Fibroblast of the aortic adventitia (primary cell): ENCODE measurements around the genes OR4X2, TRIM64C, OR5D14, OR5D18, OR10AG1, OR9G1, UBE2L6 and CTNND1.

DNA sequence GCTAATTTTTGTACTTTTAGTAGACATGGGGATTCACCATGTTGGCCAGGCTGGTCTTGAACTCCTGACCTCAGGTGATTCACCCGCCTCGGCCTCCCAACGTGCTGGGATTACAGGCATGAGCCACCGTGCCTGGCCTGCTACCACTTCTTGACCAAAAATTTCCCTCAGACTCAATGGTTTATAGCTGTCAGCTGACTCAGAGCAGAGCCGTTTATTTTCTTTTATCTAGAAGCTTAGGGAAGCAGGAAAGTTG, 56.3 kb upstream of the PTPRJ start:
- CAGE, long polyA plus RNA = no peak

GRCh38 chr11:47924410-47924814, 55.9 kb upstream of the PTPRJ start:
- CAGE, long polyA plus RNA = no peak

- CAGE, long polyA plus RNA = no peak
Measured at GRCh38 chr11:47987343-47988396, 7.3 kb downstream of the PTPRJ start.

- CAGE, long polyA plus RNA = no peak
Measured at GRCh38 chr11:48033939-48034133, 53.5 kb downstream of the PTPRJ start.

GRCh38 chr11:48105388-48106030, 111.1 kb upstream of the OR4B1 start:
- CAGE, long polyA plus RNA = no peak

DNA sequence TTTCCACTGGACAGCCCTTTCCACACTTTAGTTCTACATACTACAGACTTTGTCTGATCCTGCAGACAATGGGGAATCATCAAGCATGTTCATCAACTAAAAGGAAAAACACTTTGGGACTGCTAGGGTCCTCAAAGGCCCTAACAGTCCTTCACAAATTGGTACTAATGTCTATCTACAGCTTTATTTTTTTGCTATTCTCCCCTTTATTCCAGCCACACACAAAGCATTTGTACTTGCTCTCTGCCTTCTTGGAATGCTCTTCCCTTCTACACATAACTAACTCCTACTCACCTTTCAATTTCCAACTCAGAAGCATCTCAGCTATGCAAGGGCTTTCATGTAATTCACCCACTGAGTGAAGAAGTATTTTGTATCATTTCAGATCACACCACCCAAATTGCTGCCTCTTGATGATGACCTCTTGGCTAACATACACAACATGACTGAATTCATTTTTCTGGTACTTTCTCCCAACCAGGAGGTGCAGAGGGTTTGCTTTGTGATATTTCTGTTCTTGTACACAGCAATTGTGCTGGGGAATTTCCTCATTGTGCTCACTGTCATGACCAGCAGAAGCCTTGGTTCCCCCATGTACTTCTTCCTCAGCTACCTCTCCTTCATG, at the start of gene OR4X2:
Gene OR4X2 (plus strand): TSS at position 443 of the 625 bp plus-strand sequence.
- CAGE, long polyA plus RNA = no peak

DNA sequence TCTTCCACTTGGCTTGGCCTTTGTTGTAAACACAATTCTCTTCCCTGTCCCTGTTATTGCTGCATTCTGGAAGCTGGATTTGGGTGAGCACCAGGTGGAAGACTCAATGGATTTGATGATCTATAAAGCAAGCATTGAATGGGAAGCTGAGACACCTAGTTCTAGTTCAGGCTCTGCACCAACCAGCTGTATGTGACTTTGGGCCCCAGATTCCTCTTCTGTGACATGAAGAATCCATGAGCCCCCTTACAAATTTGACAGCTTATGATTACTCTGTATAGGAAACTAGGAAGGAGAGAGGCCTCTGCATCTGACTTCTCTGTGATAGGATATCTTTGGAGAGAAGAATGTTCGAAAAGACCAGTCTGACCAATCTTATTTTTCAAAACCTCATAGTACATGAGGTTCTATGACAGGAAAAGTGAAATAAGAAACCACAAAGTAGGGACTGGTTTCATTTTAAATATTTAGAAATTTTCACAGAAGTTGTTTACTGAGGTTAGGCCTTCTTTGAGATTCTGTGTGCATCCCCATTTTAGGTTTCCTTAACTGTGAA, 2.2 kb upstream of the OR4X1 start:
- CAGE, long polyA plus RNA = no peak

DNA sequence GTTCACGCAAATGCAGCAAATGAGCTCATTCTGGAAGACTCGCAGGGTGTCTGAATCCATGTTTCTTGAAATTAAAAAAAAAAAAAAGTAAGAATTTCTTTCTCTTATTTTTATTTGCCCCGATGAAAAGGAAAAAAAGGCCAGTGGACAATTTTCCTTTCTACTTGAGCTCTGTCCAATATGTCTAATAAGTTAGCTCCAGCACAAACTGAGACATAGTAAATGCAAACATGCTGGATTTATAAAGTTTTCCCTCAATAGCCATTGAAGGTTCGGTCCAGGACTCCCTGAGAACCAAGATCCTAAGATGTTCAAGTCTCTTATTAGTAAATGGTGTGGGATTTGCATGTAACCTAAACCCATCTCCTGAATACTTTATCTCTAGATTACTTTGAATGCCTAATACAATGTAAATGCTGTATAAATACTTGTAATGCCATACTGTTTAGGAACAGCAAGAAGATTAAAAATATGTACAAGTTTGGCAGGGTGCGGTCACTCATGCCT, at the start of gene TRIM64C:
Gene TRIM64C (minus strand): TSS at position 60 of the 507 bp plus-strand sequence.
- CAGE, long polyA plus RNA = no peak

- CAGE, long polyA plus RNA = no peak
Measured at GRCh38 chr11:55795206-55795711, at the start of gene OR5D14. TSS of gene OR5D14 (plus strand) at chr11:55795556.

DNA sequence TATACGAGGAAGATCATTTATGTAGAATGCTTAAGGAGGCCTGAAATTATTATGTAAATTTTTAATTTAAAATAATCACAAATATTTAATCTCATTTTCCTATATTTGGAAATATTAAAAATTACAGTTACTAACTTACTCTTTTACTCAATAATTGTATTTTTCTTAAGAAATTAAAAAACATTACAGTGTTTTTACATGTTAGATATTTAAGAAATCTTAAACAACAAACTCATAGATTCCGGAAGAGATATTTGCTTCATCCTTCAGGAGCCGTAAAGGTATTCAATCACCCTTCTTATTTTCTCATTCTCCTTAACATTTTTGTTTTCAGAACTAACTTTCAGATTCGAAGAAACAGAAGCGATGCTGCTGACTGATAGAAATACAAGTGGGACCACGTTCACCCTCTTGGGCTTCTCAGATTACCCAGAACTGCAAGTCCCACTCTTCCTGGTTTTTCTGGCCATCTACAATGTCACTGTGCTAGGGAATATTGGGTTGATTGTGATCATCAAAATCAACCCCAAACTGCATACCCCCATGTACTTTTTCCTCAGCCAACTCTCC, at the start of gene OR5D18:
Gene OR5D18 (plus strand): TSS at position 367 of the 570 bp plus-strand sequence.
- CAGE, long polyA plus RNA = no peak

GRCh38 chr11:55969888-55970112, at the start of gene OR10AG1:
TSS of gene OR10AG1 (minus strand) at chr11:55969945.
- CAGE, long polyA plus RNA = no peak

DNA sequence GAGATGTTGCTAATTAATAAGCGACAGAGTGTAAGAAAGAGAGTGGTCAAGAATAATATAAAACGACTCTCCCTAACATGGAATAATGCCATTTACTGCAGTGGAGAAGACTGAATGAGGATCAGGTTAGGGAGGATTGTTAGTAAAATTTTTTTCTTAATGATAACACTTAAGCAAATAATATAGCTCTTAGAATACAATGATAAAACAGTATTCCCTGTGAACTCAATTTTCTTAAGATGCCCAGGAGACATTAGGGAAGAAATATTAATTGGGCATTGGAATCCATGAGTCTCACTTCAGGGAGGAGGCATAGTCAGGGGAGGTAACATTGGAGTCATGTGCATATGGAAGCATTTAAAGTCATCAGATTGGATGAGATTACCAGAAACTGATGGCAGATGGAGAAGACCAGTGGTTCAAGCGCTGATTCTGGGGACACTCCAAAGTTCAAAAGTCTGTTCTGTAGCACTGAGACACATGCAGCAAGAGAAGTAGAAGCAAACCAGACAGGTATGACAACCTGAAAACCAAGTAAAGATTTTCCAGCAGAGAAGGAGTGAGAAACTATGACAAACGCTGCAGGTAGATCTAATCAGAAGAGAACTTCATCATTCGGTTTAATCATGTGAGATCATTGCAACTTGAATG, at the start of gene OR9G1:
Gene OR9G1 (plus strand): TSS at position 418 of the 651 bp plus-strand sequence.
- CAGE, long polyA plus RNA = no peak

DNA sequence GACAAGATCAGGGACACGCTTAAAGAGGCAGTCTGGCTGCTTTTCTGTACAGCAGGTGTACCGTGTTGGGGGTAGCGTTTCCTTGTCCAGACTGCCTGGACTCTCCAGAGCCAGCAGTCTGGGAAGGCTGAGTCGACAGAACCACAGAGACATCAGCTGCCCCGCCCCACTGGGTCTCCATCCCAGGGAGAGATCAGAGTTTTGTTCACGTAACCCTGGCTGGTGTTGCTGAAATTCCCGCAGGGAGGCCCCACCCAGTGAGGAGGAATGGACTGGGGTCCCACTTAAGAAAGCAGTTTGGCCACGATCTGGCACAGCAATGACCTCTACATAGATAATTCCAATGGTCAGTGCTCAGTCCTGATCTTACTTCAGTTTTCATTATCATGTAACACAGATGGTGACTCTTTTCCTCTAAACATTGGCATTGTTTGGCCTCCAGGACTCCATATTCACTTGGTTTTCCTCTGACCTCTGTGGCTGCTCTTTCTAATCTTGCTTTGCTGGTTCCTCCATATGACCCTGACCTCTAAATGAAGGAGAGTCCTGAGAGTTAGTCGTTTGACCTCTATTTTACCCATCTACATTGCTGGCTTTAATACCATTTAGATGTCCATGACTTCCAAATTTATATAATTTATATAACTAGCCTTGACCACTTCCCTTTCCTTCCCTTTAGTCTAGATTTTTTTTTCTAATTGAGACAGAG, 89.6 kb upstream of the LRRC55 start:
- CAGE, long polyA plus RNA = no peak

- CAGE, long polyA plus RNA = no peak
Measured at GRCh38 chr11:57321159-57321506, 3.6 kb downstream of the TNKS1BP1 start.

- CAGE, long polyA plus RNA = no peak
Measured at GRCh38 chr11:57498496-57498940, 17.0 kb downstream of the SLC43A1 start.

DNA sequence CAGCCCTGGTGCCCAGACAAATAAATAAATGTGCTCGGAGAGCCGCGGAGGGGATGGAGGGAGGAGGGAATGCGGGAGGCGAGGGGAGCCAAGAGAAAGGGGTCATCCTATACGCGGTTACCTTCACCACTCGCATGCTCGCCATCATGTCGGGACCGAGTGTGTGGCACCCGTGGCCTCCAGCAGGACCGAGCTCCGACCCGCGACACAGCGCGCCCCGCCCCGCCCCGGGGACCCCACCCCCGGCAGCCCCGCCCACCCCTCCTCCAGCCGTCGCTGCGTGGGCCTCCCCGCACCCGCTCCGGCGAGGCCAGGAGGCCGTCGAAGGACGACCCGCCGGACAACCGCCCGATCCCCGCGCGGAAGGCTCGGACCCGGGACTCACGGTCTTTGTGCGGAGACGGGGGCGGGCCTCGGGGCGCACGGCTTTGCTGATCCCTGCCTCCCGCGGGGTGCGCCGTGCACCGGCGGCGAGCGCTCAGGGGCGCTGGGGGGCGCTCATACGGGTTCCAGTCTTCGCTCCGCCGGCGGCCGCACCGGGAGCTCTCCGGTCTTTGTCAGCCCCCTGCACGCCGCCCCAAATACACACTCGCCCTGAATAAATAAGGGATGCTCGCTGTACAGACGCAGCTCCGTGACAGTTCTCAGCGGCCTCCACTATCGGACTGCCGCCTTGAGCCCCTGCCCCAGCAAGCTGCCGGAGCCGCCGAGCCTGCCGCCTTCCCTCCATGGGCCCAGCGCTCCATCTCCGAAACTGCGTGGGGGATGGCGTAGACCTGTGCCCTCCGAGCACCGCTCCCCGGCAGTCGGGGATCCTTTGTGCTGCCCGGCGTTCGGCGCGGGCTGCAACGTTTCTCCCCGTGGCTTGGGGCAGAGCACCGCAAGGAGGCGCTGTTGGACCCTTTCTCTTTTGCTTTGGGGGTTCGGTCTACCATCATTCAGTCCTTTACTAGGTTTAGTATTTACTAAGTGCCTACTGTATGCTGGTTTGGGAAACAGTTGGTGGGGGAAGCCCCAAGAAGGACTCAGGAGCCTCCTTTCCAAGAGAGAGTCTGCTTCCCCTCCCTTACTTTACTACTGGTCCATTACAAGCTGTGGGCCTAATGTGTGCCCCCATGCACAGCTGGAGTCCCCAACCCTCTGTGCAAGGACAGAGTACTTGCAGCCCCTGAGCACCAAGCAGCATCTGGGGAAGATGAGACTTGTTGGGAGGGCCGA, at the start of gene UBE2L6:
Gene UBE2L6 (minus strand): TSS at position 209 of the 1,218 bp plus-strand sequence.
- CAGE, long polyA plus RNA = no peak

GRCh38 chr11:57598613-57599139, 1.2 kb downstream of the SERPING1 start:
- CAGE, long polyA plus RNA = no peak

GRCh38 chr11:57639147-57639519, 10.6 kb downstream of the YPEL4 start:
- CAGE, long polyA plus RNA = no peak

GRCh38 chr11:57648897-57649734, 596 bp downstream of the YPEL4 start:
- CAGE, long polyA plus RNA = no peak

DNA sequence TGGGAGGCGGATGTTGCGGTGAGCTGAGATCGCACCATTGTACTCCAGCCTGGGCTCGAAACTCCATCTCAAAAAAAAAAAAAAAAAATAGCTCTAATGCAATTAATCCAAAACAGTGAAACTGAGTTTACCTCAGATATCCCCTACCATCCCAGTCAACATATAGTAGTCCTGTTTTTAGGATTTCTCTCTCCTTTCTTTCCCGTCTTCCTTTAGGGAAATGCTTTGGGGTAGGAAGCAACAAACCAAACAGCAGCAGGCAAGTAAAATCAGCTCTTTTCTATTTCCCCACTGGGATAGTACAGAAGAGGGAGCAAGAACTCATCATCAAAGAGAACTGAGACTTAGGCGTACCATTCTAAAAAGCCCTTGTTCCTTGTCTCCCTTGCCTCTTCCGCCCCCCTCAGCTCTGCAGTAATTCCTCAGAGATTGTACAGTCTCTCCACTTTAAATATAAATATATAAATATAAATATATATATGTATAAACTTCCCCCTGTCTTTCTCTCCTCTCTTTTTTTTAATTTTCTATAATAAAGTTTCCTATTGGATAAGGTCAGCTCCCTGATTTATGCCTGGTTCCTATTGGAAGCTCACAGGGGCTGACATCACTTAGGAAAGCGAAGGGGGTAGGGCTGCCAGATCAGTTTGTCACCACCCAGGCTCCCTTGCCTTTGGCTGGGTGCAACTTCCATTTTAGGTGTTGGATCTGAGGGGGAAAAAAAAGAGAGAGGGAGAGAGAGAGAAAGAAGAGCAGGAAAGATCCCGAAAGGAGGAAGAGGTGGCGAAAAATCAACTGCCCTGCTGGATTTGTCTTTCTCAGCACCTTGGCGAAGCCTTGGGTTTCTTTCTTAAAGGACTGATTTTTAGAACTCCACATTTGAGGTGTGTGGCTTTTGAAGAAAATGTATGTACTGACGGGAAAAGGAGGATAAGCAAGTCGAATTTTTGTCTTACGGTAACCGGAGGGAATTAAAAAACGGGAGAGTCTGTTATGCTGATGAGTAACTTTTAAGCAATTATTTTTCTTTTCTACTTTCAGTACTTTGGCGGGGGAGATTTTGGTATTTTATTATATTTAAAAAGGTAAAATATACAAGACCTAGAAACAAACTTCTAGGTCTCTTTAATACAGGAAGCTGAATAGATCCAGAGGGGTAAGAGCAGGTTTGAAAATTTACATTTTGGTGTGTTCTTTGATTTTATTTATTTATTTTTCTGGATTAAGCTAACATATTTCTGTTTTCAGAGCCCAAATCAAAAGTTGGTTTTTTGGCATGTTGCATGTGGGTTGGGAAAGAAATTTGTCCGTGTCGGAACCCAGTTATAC, at the start of gene CTNND1:
Gene CTNND1 (plus strand): TSS at position 640 of the 1,329 bp plus-strand sequence.
- CAGE, long polyA plus RNA = no peak